Fibroblast of the aortic adventitia (primary cell): Measurements from ENCODE around the genes RNF227, TRAPPC1 and GUCY2D.

GRCh38 chr17:7916170-7916522 is at the start of gene RNF227:
TSS of gene RNF227 (minus strand) at chr17:7916289.
- CAGE, long polyA plus RNA: no peak

DNA sequence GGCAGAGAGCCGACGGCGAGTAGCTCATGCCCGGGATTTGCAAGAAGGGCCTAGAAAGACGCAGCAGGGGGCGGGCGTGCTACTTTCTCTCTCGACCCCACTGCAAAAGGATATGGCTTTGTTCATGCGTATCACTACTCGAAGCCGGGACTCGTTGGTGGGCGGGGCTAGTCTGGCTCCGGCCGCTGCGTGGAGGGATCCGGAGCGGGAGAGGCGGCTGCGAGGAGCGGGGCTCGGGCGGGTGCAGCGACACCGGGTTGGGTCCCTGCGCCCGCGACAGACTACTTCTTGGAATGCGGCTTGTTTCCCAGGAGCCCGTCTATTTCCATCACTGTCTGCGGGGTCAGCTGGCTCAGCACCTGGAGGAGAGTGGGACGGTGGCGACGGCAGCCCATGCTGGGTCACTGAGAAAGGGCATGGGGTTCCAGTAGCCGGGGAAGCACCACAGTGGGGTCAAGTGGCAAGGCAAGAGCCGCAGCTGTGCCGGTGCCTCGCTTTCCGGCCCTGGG is 6.8 kb downstream of the KCNAB3 start:
- CAGE, long polyA plus RNA: no peak

DNA sequence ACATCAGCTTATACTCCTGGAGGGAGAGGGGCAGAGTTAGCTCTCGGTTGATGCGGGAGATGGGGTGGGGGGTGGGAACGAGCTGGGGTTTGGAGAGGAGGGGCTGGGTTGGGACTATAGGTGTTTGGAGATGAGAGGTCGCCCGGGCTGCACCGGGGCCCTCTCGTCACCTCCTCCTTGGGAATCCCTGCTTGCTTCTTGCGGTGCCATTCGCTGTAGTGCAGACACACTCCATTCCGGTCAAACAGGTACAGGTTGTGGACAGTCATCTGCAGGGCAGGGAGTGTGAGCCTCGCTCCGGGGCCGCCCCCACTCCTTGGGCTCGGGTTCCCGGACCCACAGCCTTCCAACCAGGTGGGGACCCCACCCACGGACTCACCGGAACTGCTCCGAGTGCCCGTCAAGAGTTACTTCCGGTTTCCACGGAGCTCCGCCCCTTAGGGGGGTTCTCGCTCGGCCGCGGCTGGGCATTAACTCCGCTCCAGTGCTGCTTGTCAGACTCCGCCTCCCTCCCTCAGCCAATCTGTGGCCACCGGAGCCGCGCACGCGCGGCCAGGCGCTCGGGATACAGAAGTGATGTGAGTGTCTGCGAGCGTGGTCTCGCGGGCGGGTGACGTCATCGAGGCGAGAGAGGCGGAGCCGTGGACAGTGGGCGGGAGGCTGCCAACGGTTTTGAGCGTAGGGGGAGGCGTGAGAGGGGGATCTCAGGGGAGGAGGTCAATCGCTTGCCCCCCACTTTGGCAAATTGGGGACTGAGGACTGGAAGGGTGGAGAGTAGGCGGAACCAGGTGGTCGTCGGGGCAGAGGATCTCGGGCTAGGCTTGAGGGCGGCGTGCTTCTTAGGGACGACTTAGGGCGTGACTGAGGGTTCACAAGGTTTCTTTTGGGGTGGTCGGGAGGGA is at the start of gene TRAPPC1:
TSS of gene TRAPPC1 (minus strand) at position 386 of the 902 bp plus-strand sequence.
- CAGE, long polyA plus RNA: no peak

DNA sequence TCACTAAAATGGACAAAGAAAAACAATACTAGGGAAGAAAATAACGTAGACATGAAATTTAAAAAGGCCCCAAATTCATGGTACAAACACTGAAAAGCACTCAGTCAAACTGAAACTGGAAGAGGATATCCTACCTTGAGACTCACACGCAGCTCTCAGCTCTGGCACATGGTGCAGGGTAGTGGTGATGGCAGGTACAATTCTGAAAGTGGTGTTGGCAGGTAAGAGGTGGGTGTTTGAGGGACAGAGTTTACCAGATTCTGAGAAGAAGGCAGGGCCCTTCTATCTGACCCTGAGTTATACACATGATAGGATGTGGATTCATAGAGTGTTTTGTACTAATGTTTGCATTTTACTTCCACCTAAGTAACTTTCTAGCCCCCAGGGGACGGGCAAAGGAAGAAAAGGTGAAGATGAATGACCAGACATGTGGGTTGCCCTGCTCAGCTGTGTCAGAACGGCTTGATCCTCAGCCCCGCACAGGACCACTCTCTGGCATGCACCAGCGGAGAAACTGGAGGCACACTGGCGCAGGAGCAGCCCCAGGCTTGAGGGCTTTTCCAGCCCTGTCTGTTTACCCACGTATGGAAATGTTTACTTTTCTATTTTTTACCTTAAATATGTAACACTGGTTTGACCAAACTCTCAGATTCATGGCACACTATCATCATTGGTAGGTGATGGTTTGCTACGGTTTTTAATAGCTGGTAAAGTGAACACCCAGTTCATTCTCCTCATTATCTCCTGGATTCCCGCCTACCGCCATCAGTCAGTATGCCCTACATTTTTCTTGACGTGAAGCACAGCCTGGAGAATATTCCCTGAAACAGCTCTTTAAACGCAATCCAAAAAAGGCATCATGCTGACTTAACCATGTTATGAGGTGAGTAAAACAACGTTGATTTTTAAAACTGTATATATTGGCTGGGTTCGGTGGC is 19.7 kb downstream of the CNTROB start:
- CAGE, long polyA plus RNA: no peak

GRCh38 chr17:8002193-8002810 is at the start of gene GUCY2D:
TSS of gene GUCY2D (plus strand) at chr17:8002615.
- CAGE, long polyA plus RNA: no peak

DNA sequence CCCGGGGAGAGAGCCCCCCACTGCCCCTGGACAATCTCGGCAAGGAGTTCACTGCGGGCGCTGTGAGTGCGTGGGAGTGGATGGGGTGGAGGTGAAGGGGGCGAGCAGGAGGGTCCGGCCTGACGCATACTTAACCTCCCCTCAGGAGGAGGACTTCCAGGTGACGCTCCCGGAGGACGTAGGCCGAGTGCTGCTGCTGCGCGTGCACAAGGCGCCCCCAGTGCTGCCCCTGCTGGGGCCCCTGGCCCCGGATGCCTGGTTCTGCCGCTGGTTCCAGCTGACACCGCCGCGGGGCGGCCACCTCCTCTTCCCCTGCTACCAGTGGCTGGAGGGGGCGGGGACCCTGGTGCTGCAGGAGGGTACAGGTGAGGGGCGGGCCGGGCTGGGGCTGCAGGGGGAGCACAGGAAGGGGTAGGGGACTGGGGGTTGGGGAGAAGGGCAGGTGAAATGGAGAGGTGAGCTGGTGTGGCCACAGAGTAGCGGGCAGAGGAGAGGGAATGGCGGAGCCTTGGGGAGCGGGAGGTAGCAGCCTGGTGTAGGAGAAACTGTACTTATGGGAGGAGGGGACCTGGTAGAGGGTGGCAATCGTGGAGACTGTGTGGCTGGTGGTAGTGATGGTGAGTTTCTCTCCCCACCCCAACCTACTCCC is 506 bp downstream of the ALOX15B start:
- CAGE, long polyA plus RNA: no peak

GRCh38 chr17:8068853-8069391 is 18.6 kb downstream of the ALOX12B start:
- CAGE, long polyA plus RNA: no peak

- CAGE, long polyA plus RNA: no peak
Measured at GRCh38 chr17:8142846-8143257, 9.4 kb downstream of the PER1 start.

DNA sequence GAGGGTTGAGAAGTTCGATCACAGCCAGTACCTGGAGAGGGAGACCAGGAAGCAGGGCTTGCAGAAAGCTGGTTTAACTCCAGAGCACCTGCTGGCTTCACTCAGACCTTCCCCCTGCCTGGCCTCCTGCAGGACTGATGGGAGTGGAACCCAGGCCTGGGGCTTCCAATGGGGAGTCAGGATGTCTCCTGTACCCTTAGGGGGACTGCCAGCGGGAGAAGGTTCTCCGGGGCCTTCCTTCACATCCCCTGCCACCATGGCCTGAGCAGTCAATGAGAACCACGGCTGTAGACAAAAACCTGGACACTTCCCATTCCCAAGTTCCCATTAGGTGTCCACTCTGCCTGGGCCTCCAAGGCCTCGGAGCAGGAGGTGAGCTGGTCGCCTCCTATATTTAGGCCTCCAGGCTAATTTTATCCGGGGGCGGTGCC is 1.4 kb downstream of the PER1 start:
- CAGE, long polyA plus RNA: no peak

DNA sequence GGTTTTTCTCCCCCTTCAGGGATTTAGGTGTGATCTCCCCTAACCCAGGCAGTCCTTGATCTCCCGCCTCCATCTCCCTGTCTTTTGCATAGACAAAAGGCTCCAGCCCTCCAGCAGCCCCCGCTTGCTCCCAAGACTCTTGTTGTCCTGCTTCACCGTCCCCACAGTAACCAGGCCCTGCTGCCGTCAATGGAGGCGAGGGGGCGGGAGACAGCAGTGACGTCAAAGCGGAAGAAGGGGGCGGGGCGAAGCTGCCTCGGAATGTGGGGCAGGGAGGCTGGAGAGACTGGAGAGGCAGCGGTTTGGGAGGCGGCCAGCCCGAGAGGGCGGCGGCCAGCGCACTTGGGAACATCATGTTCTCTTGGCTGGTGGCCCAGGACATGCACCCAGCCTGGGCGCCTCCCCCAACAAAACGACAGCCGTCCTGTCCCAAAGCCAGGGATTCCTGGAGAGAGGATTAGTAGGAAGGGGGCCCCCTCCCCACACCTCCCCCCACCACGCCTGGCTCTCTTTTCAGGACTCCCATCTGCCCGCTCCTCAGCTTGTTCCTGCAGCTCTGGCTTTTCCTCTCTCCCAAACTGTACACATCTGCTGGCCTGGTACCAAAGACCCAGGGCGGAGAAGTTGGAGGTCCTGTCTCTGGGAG is 2.0 kb upstream of the PER1 start:
- CAGE, long polyA plus RNA: no peak

- CAGE, long polyA plus RNA: no peak
Measured at GRCh38 chr17:8249775-8250426, 812 bp downstream of the PFAS start.

DNA sequence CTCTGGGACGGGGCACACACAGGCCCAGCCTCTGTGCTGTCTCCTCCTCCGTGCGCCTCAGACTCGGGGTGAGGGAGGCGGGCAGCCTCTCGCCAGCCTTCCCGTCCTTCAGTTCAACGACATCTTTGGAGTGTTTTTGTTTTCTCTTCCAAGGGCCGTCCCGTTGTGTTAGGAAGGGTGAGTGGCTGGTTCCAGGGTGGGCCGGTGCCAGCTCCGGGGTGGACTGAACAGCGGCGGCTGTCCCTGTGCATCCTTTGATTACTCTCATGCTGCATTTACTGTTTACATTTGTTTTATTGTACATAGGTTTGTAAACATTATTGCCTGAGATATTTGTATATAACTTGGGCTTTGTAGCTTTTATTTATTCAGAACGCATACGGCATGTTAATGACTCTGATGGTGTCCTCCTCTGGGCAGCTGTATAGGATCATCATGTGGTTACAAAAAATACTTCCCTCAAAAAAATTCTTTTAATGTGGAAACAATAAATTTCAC is 32.0 kb downstream of the NDEL1 start:
- CAGE, long polyA plus RNA: no peak

- CAGE, long polyA plus RNA: no peak
Measured at GRCh38 chr17:8482330-8482945, 46.8 kb downstream of the NDEL1 start.

DNA sequence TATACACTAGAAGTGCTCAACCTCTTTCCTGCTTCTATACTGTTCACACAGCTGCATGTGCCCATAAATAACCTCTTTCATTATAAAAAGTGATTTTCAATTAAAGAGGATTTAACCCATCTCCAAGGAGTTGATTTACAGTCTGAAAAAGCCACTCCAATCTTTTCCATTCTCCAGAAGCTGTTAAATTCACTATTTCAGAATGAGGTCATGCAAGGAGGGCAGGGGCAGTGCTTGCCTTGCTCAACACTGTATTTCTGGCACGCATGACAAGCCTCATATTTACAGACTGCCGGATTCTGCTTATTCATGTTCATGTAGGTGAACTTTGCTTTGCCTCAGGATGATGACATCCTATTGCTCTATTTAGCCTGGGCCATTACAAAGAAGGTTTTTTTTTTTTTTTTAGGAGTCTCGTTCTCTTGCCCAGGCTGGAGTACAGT is 87.4 kb downstream of the MYH10 start:
- CAGE, long polyA plus RNA: no peak

- CAGE, long polyA plus RNA: no peak
Measured at GRCh38 chr17:8798440-8798736, 777 bp downstream of the MFSD6L start.

GRCh38 chr17:8922241-8923010 is 43.1 kb downstream of the PIK3R5 start:
- CAGE, long polyA plus RNA: no peak

DNA sequence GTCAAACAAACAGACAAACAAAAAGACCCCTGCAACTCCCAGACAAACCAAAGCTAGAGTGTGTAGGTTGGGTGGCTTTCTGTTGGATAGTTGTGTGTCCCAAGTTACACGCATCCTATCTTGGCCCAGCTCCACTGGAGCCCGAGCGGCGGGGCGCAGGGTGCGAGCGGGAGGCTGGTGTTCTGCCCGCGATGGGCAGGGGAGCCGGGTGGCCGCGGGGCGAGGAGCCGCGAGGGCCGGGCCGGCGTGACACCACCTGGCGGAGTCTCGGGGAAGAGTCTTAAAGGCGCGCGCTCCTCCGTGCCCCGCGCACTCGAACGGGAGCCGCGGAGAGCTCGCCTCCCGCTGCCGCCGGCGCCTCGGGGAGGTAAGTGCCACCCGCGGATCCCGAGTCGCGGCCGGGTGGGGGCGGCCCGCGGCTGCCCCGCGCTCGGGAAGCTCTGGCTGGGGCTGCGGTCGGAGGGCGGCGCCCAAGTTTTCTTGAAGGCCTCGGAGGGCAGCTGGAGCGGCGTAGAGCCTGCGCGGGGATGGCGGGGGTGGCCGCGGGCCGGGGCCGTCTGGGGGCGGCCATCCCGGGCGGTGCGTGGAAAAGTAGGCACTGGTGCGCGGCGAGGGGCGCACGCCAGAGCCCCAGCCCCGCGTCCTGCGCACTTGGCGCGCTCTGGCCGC is 18.4 kb upstream of the NTN1 start:
- CAGE, long polyA plus RNA: no peak

- CAGE, long polyA plus RNA: no peak
Measured at GRCh38 chr17:9150220-9151132, 129.2 kb downstream of the NTN1 start.

- CAGE, long polyA plus RNA: no peak
Measured at GRCh38 chr17:9170625-9171660, 149.6 kb downstream of the NTN1 start.

DNA sequence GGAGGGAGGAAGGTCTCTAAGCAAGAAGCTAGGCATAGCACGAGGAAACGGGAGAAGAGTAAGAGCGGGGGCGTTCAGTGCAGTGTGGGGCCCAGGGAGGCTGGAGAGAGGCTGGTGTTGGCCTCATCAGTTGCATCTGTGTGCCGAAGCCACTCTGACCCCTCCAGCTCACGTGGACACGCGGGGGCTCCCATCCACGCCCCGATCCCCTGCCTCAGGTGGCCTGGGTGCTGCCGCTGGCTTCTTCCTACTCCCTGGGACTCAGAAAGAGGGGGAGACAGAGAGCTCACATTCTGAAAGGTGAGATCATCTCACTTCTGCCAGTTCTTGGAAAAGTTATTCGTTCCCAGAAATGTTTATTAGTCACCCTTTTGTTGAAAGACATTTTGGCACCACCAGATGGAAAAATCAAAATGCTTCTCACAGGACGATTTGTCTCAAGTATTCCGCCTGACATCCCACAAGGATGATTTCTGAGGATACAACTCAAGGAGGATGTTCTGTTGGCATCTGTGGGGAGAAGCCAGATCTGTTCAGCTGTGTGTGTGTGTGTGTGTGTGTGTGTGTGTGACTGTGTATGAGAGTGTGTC is 207.1 kb downstream of the NTN1 start:
- CAGE, long polyA plus RNA: no peak